ENCODE measurements around a stretch of chr2.

GRCh38 chr2:42896988-42897413, 104.6 kb upstream of the HAAO start:
- RRBS, result no CpG with 5 or more reads among the region's 2 CpGs

GRCh38 chr2:42948969-42949502, 156.7 kb upstream of the HAAO start:
- RRBS, result no CpG with 5 or more reads among the region's 6 CpGs

GRCh38 chr2:42964650-42965207, 172.3 kb upstream of the HAAO start:
- RRBS, result no CpG with 5 or more reads among the region's 4 CpGs

GRCh38 chr2:43084534-43085130, 141.8 kb downstream of the ZFP36L2 start:
- RRBS, result no CpG with 5 or more reads among the region's 10 CpGs

DNA sequence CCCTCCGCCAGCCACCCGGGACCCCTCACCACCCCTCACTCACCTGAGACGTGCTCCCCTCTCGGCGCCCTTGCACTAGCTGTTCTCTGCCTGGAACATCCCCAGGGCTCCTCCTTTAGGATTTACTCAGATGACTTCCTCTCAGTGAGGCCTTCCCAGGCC, 89.0 kb downstream of the ZFP36L2 start:
- RRBS, result no CpG with 5 or more reads among the region's 5 CpGs

DNA sequence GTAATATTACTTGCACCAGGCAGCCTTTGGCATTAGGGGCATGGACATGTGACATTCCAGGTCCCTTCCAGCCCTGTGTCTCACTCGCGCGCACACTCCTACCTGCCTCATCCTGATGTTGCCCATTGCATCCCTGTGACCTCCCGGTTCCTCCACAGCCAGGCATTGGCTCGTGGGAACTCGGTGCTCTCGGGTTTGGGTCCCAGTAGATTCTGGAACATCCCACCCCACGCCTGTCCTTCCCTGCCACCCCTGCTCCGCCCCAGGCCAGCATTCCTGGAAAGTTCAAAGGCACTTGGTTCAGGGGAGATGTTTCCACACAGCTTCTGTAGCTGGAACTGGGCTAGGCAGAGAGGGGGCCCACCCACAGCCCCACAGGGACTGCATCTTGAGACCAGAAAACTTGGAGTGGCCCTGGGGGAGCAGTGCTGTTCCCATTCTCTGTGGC, 69.0 kb downstream of the ZFP36L2 start:
- RRBS, result no CpG with 5 or more reads among the region's 9 CpGs

DNA sequence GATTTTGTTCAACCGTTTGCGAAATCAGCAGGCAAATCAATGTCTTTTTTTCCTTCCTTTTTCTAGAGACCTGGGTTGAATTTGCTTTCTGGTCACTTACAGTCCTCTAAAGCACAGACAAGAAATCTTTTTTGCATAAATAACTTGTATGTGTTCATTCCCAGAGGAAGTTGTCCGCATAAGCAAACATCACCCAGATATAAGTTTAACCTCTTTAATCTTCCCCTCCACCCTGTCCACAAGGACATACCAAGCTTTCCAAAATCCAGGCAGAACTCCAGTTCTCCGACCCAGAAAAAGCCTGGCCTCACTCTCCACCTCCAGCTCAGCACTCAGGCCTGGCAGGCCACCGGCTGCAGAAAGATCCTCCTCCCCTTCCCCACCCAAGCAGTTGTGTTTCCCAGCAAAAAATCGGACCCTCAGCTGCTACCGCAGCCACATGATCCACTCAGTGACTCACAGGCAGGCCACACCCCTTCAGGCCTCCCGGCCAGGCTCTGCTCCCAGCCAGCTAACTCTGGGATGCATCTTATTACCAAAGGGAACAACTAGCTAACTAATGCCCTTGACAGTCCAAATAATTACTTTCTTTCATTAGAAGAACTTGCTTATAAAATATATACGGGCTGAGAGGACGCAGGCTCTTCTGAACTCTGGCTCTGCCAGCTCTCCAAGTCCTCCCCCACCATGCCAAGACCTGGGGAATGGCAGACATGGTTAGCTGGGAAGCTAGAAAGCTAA, 4.6 kb downstream of the ZFP36L2 start:
- RRBS, result no CpG with 5 or more reads among the region's 10 CpGs

- RRBS, result 24% methylated on average over 17 of the region's 56 CpGs
Observed at GRCh38 chr2:43223422-43224599, 2.6 kb downstream of the ZFP36L2 start.

GRCh38 chr2:43251215-43251716, 24.9 kb upstream of the ZFP36L2 start:
- RRBS, result no CpG with 5 or more reads among the region's 5 CpGs

- RRBS, result no CpG with 5 or more reads among the region's 14 CpGs
Observed at GRCh38 chr2:43300515-43301702, 74.5 kb upstream of the ZFP36L2 start.

GRCh38 chr2:43349248-43349854, 122.9 kb upstream of the ZFP36L2 start:
- RRBS, result no CpG with 5 or more reads among the region's 2 CpGs

DNA sequence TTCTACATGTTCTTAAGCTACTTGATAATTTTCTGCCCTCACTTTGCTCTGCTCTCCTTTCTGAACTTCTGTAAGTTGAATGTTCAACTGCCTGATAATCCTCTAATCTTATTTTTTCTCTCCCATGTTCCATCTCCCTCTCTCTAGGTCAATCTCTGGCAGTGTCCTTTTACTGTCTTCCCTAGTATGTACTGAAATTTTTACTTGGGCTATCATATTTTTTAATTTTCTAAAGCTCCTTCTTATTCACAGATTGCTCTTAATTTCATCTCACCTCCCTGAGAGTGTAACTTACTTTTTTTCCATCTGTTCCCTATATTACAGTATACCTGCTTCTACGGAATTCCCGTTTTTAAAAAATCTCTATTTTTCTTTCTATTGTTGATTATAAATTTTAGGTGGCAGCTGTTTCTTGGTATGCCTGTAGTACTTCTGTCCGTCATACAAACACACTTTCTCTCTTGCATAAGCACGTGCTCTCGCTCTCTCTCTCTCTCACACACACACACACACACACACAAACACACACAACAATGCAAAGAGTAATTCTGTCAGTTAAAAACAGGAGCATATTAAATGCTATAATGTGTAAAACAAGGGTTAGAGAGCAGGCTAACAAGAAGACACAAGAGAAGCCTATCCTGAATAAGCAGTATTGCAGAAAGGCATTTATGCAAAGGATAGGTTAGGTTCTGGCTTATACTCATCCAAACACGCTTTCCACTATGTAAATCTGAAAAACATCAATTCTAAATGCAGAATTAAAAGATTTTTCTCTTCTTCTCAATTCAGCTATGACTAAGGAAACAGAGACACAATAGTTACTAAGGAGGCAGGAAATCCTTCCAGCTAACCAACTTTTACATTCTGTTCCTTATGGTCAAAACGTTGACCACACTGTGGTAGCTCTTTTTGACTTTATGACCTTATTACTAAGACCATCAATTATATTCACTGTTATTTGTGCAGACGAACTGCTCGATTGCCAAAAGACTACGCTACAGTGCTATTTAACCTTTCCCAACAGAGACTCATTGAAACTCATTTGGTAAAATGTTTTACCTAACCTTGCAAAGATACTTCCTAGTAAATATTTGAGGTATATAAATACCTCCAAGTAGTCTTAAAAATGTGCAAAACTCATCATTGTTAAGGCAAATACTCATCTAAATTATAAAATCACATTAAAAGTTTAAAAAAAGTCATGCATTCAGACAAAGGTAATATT, 140.4 kb downstream of the THADA start:
- RRBS, result no CpG with 5 or more reads among the region's 10 CpGs

- RRBS, result no CpG with 5 or more reads among the region's 5 CpGs
Observed at GRCh38 chr2:43458134-43458654, 137.6 kb downstream of the THADA start.

DNA sequence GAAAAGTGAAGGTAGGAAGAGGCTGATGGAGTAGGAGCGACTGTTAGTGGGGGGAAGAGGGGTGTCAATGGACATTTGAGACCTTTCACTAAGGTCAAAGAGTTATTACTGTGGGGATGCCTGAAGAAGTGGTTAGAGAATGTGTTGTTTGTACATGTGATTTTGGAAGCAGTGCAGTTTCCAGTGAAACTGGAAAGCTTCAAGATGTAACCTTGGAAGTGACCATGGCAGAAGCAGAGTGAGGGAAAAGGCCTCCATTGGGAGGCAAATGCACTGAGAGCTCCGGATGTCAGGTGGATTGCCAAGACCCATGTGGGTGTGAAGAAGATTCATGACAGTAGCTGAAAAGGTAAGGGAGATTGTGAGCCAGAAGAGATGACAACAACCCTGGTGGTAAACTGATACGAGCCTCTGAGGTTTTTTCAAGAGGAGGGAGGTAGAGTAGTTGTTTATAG, 6.2 kb downstream of the DYNC2LI1 start:
- RRBS, result no CpG with 5 or more reads among the region's 3 CpGs

DNA sequence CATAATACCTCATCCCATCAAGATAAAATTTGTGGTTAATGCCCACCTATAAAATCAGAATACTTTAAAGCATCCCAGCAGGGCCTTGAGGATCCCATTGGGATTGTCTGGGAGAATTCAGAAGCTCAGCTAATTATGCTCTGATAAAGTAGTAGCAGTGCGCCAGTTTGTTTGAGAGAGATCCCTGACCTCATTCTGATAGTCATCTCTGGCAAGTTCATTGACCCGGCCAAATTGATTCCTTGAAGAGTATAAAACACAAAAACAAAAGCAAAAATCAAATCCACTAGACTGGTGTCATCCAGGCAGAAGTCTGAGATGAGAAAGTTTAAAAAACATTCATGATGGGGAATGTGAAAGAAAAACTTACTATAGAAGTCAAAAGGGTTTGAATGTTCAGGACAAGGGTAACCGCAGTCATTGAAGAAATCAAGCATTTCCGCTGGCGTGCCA, 14.1 kb downstream of the ABCG5 start:
- RRBS, result no CpG with 5 or more reads among the region's 5 CpGs

DNA sequence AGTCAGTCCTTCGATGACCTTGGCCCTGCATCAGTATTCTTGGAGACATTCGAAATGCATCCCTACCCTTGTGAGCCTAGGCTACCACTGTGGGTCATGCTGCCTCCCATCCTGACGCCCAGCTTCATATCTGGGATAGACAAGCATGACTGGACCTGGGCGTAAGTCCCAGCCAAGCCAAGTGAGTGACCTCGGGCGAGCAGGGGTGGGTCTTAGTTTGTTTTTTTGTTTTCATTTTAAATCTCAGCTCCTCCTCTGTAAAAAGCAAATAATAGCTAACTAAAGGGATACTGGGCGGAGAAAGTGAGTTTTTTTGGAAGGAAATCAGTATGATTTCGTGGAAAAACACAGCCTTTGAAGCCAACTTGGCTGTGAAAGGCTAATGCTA, 13.5 kb downstream of the ABCG5 start:
- RRBS, result no CpG with 5 or more reads among the region's 8 CpGs

DNA sequence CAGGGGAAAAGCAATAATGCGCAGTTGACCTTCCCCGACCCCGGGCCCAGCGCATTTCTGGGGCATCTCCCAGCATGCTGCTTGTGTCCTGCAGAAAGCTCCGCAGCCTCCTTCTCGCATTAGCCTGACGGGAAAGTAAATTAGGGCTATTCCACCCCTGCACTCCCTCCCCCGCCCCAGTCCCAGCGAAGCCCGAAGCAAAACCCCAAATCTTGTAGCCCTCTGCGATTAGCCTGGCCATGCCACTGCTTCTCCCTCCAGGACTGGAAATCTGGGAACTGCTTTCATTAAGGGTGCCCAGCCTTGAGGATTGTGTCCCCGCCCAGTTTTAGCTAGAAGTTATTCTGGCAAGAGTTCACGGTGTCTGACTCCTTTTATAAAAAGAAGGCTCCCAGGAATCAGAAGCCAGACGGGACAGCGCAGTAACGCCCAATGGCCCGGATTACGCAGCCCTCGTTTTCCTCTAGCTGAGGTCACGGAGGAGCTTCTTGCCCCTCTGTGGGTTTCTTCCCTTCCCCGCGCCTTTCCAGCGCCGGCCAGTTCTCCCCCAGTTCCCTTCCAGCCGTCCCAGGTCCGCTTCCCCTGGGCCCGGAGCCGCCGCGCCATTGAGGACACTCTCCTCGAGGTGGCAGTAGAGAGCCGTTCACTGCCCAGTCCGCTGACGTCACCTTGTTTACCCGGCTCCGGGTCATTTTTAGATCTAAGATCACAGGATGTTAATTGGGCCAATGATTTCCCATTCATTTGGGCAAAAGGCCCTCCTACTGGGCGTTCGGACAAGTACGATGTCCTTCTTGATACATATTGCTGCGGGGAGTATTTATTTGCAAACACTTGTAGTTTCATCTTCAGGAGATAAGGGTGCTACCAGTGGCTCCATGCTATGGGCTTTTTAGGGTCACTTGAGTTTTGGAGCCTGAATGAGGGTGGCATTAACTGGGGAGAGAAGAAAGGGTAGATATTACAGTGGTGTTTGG, 81.6 kb upstream of the PPM1B start:
- RRBS, result 8% methylated on average over 17 of the region's 40 CpGs

GRCh38 chr2:44203372-44204091, 34.9 kb downstream of the PPM1B start:
- RRBS, result no CpG with 5 or more reads among the region's 3 CpGs

DNA sequence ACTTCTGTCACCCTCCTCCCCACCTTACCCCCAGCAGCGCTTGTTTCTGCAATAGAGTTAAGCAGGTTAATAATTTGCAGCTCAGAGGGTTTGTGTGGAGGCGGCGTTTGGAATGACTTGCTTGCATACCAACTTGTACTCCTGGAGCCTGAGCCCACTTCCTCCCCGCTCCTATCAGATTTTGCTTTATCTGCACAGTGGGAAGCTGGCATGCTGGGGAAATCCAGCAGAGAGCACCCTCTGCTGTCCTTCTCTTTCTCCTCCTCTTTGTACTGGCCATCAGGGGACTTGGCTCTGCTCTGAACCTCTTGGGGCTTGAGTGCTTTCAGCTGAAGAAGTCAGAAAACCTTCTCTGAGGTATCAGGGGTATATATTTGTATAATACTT, 16.3 kb downstream of the SLC3A1 start:
- RRBS, result no CpG with 5 or more reads among the region's 4 CpGs

- RRBS, result no CpG with 5 or more reads among the region's 11 CpGs
Observed at GRCh38 chr2:44360684-44361069, 617 bp downstream of the PREPL start.

Measured in SK-N-MC (cell line).